ENCODE measurements around the genes ZNF282, ZNF746 and KRBA1.

DNA sequence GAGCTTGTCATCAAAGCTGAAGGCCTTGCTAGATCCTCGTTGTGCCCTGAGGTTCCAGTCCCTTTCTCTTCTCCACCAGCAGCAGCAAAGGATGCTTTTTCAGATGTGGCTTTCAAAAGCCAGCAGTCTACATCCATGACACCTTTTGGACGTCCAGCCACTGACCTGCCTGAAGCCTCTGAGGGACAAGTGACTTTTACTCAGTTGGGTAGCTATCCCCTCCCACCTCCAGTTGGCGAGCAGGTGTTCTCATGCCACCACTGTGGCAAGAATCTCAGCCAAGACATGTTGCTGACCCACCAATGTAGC is 16.7 kb upstream of the ZNF282 start:
- PRO-cap, result no peak

GRCh38 chr7:149195067-149196225 is at the start of gene ZNF282:
TSS of gene ZNF282 (plus strand) at chr7:149195546.
- PRO-cap, result bidirectional peak, plus-strand start at chr7:149195632, minus-strand start at chr7:149195349

GRCh38 chr7:149285621-149286184 is 23.7 kb downstream of the ZNF783 start:
- PRO-cap, result no peak

DNA sequence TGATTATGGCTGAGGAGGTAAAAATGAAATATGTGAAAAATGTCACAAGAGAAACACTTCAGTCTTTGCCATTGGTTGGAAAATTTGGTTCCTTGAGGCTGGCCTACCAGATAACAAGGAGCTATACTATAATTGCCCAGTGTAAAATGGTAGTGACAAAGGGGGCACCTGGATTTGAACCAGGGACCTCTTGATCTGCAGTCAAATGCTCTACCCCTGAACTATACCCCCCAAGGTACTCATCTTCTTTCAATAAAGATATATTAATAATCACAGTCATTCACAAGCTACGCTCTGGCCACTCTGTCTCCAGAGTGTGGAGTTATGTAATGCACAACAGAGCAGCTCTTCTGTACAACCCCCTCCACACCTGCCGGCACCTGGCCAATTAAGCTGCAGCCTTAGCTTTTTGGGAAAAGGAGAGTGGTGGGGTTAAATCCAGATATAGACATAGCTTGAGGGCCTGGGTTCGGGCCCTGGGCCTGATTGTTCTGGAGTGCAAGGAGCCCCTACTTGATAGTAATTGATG is 85.2 kb downstream of the ZNF777 start:
- PRO-cap, result no peak

DNA sequence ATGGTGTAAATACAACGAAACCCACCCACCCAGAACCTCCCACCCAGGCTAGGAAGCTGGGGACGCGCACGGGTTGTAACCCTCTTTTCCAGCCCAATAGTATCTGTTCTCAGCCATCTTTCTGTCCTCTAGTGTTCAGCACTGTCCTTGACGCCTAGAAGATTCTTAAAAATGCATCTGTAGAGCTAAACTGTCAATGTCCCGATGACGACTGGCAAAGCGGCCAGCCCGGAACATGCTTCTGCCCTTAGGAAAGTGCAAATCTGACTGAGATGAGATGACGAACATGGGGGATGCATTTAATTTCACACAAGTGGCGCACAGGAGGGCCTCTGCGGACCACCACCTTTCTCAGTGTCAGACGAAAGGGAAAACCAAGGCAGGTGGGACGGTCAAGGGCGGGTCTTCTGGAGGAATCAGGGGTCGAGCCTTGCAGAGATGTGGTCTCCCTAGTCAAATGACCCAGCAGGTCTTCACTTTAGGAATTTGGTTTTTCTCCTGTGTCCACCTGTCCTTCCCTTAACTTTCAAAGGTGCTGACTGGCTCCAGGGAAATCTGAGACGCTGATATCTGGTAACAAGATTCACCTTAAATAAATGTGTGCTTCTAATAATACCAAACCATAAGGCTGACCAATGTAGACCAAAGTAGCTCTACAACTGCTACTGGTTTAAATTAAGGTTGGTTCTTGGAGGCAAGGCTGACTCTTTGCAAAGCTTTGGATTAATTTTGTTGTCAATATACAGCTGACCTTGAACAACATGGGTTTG is 6.0 kb downstream of the ZNF746 start:
- PRO-cap, result no peak

GRCh38 chr7:149497400-149498388 is at the start of gene ZNF746:
TSS of gene ZNF746 (minus strand) at chr7:149497809.
- PRO-cap, result bidirectional peak, plus-strand start at chr7:149497976, minus-strand start at chr7:149497743

DNA sequence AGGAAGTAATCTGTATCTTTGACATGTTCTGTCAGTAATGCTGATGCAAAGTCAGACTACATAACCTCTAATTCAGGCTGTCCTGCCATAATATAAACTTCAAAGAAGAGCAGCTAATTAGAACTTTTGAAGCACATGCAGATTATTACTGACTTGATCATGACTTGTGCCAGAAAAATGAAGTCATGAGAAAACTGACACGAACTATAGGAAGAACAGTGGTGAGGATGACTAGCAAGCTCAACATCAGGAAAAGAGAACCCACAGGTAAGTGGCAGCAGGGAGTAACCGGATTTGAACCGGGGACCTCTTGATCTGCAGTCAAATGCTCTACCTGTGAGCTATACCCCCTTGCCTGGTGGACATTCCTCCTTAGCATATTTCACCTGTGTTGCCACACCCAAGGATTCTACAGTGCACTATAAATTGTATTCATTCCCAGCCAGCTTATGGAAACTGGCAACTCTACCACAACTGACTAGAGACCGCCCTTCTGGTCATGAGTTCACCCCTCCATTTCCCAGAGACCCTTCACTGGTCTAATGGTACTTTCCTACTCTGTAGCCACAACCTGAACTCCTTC is 97.4 kb upstream of the ZNF746 start:
- PRO-cap, result no peak

DNA sequence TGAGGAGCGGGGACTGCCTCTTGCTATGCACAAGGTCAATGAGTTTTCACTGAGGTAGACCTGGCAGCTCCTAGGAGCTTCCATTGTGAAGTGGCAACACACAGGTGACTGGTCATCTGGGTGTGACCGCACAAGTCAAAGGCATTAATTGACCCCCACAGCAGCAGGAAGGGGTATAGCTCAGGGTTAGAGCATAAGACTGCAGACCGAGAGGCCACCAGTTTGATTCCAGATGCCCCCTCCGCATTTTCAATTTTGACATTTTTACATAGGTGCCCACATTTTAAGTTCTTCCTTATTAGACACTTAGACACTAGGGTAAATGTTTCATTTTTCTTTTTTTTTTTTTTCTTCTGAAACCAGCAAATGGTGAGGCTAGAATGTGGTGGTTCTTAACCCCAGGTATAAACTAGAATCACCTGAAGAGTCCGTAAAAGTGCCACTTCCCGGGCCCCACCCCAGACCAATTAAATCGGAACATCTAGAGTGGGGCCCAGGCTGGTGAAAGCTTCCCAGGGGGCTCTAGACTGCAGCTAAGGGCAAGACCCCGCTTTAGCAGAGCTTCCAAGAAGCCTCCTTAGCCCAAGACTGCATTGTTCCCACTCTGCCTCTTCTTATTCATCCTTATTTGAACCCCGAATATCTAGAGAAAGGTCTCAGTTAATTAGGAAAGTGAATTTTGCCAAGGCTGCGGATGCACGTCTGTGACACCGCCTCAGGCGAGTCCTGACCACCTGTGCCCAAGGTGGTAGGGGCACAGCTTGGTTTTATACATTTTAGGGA is 106.1 kb upstream of the ZNF746 start:
- PRO-cap, result no peak

GRCh38 chr7:149612190-149612491 is 102.6 kb upstream of the KRBA1 start:
- PRO-cap, result no peak

DNA sequence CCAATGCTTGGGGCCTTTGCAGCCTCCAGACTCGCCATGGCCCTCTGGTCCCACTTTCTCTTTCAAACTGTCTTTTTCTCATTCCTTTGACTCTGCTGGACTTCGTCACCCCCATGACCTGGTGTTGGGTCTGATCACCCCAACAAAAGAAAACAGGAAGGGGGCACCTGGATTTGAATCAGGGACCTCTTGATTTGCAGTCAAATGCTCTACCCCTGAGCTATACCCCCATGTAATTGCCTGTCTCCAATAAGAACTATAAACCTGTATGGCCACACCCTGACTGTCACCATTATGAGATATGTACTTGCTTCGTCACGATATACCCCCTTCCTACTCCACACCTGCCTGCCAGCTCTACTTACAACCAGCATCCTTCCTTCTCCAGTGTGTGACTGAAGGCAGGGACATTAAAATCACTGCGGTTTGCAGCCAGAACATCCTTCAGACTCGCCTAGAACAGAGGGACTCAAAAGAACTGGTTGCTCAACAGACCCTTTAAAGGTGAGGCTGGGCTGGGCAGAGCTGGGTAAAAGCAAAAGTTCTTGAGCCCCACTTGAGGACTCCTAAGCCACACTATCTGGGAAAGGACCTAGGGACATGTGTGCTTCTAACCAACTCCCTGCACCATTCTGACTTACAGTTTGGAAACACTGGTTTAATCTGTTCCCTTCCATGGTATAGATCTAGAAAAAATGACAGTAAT is 101.7 kb upstream of the KRBA1 start:
- PRO-cap, result no peak

DNA sequence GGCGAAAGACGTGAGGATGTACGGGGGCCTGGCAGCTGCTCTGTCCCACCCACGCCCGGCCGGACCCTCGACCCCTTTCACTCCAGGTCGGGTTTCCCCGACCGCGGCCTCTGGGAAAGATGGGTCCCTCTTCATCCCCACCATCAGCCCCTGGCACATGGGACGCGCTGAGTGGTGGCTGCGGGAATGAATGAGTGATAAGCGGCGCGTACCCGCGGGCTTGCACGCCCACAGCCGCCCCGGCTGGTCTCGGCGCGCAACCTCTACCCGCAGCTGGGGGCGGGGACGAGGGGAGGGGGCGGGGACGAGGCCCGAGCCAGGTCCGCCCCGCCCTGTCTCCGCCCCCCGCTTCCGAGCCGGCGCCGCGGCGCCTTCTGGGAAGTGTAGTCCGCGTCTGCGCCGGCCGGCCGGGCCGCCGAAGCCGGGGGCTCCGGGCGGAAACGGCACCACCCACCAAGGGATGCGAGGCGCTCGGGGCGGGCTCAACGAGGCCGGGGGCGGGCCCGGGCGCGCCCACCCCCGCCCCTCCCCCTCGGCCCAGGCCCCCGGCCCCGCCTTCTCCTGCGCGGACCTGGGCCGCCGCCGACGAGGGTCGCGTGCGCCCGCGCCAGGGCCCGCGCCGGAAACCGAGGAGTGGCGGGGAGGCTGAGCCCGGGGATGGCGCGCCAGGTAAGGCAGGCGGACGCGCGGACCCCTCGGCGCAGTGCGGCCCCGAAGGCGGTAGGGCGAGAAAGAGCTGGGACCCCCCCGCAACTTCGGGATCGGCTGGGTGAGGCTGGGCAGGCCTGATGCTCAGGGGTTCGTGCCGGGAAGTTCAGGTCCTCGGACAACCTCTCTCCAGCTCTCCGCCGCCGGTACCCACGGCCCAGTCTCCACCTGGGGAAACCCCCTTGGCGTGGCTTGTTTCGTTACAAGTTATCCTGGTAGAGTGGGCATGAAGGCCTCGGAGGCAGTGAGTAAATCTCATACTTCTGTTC is at the start of gene KRBA1:
KRBA1 (plus strand) TSS at position 554 of the 977 bp plus-strand sequence.
- PRO-cap, result bidirectional peak, plus-strand start at position 632 of the sequence, minus-strand start at position 251 of the sequence

DNA sequence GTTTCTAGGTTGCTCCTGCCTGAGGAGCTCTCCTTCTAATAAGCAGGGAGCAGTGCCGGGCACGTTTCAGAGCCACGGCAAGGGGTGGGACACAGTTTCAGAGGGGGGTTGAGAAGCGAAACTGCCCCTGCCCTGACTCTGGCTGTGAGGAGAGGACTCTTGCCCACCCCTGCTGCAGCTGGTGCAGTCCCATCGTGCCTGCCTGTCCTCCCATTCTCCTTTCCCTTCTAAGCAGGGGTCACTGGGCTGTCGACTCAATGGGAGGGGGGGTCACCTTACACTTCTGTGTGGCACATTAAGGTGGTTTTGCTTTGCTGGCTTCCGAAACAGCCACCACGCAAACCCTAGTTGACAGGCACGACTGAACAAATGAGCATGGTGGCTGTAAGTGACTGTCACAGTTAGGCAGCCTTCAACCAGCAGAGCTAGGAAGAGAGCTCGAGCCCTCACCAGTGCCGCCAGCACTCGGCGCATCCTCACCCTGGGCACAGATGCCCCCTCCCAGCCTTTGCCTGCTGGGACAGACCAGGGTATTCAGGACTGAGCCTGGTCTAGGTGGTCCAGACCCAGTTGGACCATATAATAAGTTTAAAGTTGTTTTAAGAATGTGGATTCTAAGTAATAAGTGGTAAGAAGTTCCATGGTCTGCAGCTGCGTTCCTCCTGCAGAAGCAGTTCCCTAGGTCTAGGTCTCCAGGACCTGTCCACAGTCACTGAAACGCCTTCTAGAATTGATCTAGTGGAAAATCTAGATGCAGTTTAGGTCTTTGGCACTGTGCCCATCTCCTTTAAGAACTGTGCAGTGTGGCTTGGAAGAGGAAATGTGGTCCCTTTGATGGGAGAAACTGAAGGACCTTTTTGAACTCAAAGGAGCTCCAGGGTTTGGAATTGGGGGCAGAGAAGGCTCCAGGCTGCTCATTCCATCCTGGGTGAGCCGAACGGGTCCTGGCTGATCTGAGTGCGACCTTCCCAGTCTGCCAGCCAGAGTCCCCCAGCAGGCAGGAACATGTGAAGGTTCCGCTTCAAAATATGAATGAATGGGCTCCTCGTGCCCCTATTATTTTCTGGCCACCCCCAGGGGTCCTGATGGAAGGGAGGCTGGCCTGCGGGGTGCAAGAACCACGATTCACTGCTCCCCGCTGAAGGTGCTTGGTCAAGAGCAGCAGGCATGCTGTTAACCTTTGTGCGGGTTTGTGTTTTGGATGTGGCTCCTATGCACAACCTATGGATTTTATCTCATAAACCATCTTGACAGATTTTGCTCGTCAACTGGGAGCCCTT is 21.5 kb downstream of the KRBA1 start:
- PRO-cap, result no peak

DNA sequence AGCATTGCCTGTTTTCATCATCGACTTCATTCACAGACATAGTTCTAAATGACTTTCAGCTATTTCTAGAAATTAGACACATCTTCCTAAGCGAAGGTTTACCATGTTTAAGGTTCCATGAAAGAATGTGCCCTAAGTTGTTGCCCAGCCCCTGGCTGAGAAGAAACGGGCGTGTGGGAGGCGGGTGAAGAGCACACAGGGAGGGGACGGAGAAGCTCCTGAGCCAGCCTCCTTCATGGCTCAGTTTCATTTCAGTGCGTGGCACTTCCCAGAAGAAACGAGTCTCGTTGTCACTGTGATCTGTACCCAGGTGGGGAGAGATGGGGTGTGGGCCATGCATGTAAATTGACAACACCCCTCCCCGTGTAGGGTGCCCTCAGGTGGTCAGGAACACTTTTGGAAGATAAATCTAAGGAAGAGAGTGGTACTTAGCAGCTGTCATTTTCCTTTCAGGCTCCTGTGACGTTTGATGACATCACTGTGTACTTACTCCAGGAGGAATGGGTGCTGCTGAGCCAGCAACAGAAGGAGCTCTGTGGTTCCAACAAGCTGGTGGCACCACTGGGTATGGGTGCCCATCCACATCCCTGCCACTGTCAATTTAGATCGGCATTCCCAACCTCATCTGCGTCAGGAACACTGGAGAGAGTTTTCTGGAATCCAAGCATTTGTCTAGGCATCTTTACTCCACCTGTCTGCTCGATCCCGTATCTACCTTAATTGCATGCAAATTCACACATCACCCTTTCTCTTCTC is 6.2 kb downstream of the ZNF862 start:
- PRO-cap, result no peak

- PRO-cap, result no peak
Measured at GRCh38 chr7:149854709-149855262, 16.6 kb downstream of the ZNF862 start.

DNA sequence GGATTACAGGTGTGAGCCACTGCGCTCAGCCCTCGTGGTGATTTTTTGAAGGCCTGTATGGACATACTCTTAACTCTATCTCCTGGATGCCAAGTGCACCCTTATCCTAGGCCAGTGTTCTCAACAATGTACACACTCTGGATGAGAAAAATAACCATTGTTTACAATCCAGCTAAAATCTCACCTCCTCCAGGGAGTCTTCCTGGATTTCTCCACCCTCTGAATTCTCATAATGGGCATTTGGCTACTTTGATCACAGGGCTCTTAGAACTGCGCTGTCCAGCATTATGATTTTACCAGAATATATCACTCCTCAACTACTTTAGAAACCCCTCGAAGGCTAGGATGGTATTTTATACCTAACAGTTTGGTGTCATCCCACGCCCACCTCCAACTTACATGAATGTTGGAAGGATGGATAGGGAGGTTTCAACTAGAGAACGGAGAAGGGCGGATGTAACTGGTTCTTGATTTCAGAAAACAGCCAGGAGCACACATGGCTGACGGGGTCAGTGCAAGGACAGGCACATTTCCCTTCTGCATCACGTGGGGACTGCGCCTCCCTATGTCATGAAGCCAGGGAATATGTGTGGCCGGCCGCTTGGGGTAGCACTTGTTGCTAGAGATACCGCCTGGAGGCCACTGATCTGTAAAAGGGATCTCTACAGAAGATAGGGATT is 1.3 kb upstream of the ATP6V0E2 start:
- PRO-cap, result unidirectional peak, plus-strand start at position 612 of the sequence

DNA sequence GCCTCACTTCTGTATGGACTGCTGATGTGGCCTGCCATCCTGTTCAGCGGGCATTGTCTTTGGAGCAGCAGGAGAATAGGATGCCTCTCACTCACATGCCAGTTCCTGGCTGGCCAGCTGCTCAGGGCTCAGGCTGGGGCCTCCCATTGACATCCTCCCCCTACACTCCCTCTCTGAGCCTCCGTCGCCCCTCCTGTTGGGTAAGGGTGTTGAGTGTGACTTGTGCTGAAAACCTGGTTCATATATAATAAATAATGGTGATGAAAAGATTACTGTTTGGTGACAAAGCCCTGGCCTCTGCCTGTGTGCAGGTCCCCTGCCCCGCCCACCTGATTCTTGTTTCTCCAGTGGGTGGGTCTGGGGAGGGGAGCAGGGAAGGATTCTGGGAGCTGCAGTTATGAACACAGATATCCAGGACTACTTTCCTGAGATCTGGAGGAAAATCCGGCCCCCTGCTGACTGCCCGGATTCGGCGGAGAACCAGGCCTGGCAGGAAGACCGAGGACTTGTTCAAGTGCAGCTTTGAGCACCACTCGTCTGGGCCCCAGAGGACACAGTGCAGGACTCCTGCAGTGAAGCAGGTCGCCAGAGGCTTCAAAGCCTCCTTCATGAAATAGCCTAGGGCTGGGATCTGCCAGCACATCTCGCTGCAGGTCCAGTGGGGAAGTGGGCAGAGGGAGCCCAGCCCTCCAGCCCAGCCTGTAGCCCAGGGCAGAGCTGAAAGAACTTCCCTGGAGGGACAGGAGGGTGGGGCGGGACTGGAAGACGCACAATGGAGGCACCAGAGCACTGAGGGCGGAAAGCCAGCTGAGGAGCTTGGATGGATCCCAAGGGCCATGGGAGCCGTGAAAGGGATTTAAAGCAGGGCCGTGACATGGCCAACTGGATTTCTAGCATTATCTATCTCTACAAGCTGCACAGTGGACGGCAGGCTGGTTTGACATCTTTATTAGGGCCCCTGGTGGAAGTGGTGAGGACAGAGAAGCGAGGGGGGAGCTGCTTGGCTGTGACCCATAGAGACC is 7.0 kb downstream of the ATP6V0E2 start:
- PRO-cap, result no peak

- PRO-cap, result no peak
Measured at GRCh38 chr7:149882684-149883239, 9.0 kb downstream of the ATP6V0E2 start.

DNA sequence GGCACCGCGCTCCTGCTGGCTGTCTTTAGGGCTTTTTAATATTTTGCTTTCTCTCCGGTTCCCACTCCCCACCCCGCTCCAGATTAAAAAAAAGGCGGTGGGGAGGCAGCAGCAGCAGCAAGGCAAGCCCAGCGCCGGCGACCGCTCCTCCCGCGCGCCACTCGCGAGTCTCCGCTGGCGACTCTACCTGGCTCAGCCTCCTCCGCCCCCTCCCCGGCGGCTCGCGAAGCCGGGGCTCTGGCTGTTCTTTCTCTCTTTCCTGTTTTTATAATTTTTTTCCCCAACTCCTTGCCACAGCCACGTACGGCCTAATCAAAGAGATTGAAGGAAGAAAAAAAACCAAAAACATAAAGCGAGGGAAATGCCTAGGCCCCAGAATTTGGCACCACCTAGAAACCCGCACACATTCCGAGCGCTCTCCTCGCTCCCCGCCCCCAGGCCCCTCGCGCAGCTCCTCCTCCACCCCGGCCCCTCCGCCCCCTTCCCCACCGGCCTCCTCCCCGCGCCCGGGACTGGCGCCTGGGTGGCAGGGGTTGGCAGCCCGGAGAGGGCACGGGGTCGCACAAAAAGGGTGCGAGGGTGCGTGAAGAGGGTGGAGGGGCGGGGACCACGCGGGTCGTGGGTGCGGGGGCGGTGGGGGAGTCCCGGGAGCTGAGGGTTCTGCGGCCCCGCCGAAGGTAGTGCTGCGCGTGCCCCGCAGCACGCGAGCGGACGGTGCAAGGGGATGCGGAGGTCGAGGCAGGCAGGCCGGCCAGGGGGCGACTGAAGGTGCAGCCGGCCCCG is 174.3 kb downstream of the ATP6V0E2 start:
- PRO-cap, result no peak

DNA sequence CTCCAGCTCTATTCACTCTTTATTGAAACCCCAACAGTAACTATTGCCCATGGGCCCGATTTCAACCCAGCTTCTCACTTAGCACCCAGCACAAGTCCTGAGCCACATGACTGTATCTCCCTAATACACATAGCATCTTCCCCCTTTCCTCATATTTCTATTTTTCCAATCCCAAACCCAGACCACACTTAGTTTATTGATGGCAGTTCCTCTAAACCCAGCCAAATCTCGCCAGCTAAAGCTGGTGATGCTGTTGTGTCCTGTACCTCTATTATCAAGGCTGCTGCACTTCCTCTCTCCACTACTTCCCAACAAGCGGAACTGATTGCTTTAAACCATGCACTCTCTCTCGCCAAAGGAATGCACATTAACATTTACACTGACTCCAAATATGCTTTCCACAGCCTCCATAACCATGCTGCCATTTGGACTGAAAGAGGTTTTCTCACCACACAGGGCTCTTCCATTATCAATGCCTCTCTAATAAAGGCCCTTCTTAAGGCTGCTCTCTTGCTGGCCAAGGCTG is 11.6 kb upstream of the LRRC61 start:
- PRO-cap, result no peak

DNA sequence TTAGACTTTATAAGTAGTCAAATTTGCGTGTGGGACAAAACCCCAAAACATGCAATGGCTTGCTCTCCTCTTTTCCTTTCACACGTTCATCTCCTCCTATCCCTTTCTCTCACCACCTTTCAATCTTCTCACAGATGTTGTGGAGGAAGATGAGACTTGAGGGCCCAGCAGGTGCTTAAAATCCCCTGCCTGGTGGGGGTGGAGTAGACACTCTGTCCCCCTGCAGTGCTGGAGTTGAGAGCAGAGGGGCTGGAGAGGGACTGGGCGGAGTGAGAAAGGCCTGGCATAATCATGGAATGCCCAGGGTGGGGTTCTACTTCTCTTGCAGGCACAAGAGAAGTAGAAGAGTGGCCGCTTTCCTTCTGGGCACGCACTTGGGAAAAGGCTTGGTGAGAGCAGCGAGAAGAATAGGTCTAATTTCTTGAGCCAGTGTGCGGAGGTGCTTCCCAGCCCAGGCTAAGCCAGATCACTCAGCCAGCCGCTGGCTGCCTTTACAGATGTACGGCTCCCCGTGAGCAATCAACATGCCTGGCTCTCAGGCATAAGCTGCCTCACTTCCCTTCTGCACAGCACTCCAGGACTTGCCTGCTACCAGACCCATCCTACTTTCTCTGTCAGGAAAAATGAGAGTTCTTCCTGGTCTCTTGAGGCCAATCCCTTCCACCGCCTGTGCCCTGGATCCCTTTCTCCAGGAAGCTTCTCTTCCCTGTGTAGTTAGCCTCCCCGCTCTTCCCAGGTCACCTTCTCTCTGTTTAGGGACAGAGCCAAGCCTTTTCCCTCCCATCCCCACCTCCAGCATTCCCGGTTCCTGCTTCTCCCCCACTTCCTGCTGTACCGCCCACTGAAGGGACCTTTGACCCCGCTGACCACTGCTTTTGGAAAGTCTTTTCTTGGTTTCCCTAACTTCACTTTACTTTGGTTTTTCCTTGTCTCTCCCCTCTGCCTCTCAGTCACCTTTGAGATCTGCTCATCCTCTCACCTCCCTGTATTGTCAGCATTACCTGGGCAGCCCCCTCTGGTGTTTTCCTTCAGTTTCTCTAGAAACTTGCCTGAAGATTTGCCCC is 1.0 kb upstream of the ACTR3C start:
- PRO-cap, result no peak

Data from neural crest cell (in vitro differentiated cells).